ENCODE measurements around the genes ZNG1B and FOXD4L1.

- RRBS = 10% methylated on average over 23 of the region's 95 CpGs
Measured at GRCh38 chr2:113198465-113199538, 25.0 kb downstream of the PSD4 start.

DNA sequence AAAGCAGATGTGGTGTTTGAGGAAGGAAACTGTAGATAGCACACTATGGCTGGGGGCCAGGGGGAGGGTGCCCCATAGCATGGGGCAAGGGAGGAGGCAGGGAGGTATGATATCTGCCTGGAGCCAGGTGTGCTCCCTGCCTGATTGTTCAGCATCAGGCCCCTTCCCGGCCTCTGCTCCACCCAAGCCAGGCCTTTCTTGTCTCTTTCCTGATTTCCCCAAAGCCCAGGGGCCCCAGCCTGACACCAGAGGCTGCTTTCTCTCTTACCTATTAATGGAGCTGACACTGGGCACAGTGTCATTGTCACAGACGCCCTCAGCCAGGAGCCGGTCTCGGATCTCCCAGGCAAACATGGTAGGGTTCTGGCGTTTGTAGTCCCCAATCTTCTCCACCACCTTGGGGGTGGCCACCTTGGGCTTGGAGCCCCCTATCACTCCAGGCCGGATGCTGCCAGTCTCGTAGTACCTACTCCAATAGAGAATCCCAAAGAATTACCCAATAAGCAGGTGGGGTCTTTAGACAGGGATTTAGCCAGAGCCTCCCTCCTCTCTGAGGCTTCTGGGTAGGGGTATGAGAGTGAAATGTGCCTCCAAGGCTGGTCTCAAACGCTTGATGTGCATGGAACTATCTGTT is 34.4 kb downstream of the PAX8 start:
- RRBS = no CpG with 5 or more reads among the region's 8 CpGs

DNA sequence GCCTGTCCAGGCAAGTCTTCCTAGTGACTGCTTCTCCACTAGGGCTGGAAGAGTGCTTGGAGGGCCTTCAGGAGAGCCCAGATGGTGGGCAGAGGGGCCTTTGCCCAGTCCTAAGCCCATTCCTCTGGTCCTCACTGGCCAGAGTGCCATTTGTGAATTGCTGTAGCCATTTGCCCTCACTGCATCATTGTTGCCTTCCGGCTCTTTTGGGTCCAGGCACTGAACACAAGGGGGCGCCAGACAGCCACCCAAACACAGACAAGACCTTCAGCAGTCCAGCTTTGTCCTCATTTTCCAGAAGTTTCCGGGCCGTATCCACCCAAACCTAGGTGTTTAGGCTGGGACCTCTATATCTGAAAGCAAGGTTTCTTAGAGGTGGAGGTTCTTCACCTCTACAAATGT is 29.6 kb downstream of the PAX8 start:
- RRBS = 3% methylated on average over 2 of the region's 4 CpGs

GRCh38 chr2:113327854-113328497 is 49.3 kb upstream of the PAX8 start:
- RRBS = no CpG with 5 or more reads among the region's 4 CpGs

GRCh38 chr2:113437628-113438203 is at the start of gene ZNG1B:
ZNG1B (plus strand) TSS chr2:113437691.
- RRBS = no CpG with 5 or more reads among the region's 41 CpGs

DNA sequence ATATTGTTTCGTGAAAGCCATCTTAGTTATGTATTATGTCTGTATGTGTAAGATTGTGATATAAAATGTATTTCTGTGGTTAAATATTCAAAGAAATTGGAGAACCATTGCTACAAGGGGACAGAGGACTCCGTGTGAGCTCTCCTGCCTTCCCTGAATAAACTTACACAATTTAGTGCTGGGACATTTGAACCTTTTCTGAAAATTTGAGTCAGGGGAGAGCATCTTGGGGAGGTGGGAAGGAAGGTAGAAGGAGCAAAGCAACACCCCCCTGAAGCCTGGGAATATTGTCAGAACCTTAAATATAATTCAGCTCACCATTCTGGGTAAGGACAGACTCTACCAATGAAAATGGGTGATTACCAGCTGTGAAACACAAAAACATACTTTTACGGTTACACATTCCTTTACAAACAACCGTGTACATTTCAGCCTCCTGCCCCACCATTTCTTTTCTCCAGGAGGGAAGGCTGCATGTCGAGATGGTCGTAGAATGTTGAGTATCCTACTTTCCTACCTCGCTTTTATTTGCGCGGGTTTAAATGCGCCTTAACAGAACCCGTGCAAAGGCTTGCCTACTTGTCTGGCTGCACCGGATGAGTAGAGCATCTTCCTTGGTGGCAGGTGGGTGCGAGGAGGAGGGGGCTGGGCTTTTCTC is at the start of gene FOXD4L1:
TSS of gene FOXD4L1 (plus strand) at position 382 of the 658 bp plus-strand sequence.
- RRBS = no CpG with 5 or more reads among the region's 13 CpGs

DNA sequence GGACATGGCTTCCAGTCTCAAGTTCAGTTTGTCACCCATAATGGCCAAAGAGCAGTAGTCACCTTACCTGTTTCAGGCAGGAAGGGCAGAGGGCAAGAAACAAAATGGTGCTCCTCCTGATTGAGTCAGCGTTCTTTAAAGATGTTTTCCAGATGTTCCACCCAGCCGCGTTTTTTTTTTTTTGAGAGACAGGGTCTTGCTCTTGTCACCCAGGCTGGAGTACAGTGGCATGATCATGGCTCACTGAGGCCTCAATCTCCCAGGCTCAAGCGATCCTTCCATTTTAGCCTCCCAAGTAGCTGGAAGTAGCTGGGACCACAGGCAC is 8.2 kb upstream of the ACTR3 start:
- RRBS = no CpG with 5 or more reads among the region's 4 CpGs

DNA sequence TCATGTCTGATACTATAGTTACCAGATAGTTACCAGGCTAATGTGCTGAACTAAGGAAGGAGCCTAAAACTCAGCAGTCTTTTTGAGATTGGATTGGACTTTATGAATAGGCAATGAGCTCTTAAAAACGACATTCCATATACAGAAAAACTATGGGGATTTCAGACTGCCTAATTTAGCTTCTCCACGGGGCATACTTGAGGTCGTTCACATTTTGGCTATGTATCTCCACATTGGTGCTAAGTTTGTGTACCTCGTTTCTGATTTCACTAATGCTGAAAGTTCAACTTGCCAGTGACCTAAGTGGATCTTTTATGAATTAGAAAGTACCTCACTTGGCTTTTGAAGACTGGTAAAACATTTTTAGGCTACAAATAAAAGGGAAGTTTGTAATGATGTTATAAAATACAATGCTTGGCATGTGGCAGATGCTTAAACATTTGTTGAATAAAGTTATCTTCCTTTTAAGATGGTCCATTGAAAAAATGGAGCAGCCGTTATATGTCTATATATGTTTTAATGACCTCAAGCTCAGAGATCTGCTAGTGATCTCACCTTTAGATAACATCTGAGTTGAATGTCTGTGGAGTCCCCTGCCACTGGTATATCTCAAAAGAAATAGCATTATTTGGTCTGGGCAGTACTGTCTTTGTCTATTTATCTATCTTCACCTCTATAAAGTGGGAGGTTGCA is 73.5 kb downstream of the ACTR3 start:
- RRBS = no CpG with 5 or more reads among the region's 5 CpGs

DNA sequence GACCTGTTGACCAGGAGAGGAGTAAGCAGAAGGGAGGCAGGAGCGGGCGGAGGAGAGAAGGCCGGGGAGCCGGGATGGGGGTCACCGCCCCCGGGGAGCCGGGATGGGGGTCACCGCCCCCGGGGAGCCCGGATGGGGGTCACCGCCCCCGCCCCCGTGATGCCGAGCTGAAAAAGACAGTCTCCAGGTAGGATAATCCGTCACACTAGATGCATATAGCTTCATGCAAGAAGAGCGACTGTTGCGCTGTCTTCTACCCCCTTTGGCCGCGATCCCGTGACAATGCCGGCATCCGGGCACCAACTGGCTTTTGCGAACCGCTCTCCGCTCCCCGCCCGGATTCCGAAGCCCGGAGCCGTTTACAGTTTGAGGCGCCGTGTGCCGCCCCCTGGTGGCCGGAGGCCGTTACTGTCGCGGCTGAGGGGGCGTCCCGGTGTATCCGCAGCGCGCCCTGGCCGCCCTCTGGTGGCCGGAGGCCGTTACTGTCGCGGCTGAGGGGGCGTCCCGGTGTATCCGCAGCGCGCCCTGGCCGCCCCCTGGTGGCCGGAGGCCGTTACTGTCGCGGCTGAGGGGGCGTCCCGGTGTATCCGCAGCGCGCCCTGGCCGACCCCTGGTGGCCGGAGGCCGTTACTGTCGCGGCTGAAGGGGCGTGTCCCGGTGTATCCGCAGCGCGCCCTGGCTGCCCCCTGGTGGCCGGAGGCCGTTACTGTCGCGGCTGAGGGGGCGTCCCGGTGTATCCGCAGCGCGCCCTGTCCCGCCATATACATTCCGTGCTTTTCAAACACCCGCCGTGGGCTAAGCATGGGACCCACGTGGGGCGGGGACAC is 89.6 kb downstream of the ACTR3 start:
- RRBS = 71% methylated on average over 17 of the region's 87 CpGs

DNA sequence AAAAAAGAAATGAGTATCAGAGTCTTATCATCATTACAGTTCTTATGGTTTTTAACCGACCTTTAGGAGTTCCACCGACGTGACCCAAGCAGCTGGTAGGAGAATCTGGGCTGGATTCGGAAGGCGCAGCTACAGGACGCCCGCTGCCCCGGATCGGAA is 718.5 kb downstream of the DPP10 start:
- RRBS = 6% methylated on average over 2 of the region's 9 CpGs

- RRBS = 1% methylated on average over 26 of the region's 50 CpGs
Measured at GRCh38 chr2:118013171-118013724, 622 bp downstream of the CCDC93 start.

- RRBS = no CpG with 5 or more reads among the region's 3 CpGs
Measured at GRCh38 chr2:118108297-118109120, 20.2 kb downstream of the INSIG2 start.

DNA sequence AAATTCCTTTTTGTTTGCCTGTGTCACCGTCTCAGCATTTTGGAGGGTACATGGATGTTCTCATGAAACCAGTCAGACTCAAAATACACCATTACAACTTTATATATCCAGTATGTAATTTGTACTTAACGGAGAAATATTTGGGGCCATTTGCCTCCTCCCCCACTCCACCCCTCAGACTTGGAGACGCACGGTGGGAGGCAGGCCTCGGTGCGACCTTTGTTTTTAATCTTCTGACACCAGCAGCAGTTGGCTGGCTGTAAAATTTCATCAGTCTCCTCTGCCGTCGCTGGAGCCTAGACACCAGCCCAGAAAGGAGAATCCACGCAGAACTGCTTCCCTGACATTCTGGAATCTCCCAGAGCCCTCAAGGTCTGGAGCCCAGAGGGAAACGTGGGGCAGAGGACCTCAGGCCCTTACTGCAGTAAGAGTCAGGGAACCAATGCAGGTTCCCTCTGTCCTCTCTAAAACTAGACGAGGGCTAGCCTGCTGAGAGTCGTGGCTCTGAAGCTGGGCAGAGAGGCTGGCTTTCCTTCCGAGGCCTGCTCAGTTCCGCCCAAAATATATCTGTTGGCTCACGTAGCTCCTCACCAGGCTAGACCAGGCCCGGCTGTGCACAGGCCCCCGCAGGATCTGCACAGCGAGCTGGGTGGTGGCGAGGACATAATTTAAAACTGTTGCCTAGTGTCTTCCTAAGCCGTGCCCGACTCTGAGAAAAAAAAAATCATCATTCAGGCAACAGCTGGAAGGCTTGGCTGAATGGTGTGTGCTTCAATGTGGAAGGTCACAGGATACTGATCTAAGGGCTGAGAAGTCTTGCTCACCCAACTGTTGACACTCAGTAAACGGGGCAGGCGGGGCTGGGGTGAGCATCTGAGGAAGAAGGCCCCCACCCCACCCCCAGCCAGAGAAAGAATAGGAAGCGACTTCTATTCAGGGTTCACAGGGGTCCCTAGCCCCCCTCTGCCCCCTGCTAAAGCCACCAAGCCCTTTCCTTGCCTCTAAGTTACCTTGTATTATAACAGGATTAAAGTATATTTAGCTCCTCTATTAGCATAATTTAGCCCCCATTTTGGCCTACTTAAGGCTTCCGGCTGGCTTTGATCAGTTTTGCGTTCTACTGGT is 40.4 kb downstream of the EN1 start:
- RRBS = no CpG with 5 or more reads among the region's 26 CpGs

- RRBS = no CpG with 5 or more reads among the region's 10 CpGs
Measured at GRCh38 chr2:119240412-119241058, 16.9 kb downstream of the STEAP3 start.

GRCh38 chr2:119255925-119256955 is 32.6 kb downstream of the STEAP3 start:
- RRBS = 100% methylated on average over 1 of the region's 14 CpGs

GRCh38 chr2:119387206-119388127 is 20.7 kb downstream of the DBI start:
- RRBS = no CpG with 5 or more reads among the region's 9 CpGs

GRCh38 chr2:119434976-119435750 is 3.5 kb downstream of the TMEM37 start:
- RRBS = no CpG with 5 or more reads among the region's 6 CpGs

DNA sequence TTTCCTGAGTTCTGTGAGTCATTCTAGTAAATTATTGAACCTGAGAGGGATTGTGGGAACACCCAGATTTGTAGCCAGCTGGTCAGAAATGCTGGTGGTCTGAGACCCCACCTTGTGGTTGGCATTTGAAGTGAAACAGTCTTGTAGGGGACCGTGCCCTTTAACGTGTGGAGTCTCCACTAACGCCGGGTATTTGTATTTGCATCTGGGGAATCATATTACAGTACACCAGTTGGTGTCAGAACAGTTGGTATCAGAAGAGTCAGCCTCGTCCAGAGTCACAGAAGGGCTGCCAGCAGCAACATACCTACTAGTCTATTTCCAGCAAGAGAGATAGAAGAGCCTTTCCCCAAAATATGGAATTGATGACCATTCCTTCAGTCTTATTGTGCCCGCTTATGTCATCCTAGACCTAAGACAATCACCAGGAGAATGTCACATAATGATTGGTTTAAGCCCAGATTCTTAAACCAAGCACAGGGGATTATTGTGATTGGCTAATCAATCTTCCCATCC is 38.2 kb upstream of the PTPN4 start:
- RRBS = no CpG with 5 or more reads among the region's 6 CpGs

GRCh38 chr2:119901329-119901905 is 111.5 kb upstream of the EPB41L5 start:
- RRBS = no CpG with 5 or more reads among the region's 6 CpGs

All from pericardium (tissue), 1 donor.